ENCODE measurements around a stretch of chr2.

DNA sequence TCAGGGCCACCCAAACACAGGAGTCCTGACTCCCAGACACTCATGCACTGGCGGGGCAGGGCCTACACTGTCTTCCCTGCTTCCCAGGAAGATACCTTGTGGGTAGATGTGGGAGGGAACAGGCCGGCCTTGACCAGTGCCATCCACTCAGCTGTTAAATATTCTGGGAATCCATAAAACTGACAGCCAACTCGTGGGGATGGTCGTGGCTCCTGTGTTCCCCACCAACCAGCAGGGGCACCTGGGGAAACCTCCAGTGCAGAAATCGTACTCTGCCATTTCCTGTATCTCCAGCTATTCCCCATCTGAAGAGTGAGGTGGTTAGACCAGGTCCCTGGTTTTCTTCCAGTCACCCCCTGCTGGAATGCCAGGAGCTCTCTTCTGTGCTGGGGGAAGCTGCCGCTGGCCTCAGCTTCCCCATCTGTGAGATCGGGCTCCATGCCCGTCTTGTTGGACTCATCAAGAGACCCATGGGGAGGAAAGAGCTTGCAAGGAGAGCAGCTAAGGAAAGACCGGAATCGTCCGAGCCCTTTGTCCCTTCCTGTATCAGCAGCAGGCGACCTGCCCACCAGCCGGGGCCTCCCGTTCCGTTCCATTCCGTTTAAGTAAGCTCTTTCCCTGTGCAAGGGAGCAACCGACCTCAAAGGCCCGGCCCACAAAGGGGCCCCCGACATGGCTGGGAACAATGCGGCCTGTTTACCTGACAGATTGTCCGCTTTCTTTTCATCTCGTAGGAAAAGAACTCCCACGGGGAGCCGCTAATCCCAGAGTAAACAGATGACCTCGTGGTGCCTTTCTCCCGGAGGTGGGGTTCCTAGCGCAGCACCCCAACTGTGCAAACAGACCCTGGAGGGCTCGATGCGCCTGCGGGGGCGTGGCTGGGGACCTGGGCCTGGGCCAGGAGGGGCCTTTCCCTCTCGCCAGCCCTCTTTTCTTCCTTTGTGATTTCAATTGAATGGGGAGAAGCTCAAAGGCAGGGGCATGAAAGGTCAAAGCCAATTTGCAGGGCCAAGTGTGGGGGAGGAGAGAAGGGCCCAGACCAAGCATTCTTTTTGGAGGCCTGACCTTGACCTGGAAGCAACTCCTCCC is 119.9 kb downstream of the INHBB start:
- PRO-cap, result no peak

DNA sequence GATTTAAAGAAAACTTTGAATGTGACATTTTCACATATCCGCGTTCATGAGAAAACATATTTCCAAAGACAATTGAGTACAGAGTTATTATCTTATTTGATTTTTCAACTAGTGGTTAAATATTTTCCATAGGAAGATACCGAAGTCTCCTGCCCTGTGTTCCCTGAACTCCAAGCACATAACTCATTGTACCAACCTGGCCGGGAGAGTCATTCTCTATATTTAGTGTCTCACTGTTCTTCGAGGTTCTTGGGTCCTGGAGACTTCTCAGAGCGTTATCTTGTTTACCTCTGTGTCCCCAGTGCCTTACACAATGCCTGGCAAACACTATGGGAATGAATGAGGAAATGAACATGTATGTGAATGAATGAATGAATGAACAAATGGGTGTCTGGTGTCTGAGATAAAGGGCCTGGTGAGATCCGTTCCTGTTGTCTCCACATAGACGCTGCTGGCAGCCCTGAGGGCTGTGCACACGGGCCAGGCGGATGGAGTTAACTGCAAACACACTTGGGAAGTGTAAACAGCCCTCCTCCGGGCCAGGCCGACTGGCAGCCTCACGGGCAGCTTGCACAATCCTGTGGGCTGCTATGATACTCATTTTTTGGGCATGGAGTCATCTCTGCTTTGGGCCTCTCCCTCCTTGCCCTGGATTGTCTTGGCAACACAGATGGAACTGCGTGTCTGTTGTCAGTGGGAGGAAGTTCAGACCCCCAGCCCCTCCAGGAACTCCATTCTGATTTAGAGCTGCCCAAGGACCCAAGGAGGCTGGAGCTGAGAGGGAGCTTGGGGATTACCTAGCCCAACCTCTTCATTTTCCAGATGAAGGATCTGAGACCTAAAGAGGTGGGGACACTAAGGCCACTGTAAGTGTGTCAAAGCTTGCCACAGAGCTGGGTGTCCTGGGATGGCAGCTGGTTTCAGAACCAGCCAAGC is 124.3 kb downstream of the INHBB start:
- PRO-cap, result no peak

DNA sequence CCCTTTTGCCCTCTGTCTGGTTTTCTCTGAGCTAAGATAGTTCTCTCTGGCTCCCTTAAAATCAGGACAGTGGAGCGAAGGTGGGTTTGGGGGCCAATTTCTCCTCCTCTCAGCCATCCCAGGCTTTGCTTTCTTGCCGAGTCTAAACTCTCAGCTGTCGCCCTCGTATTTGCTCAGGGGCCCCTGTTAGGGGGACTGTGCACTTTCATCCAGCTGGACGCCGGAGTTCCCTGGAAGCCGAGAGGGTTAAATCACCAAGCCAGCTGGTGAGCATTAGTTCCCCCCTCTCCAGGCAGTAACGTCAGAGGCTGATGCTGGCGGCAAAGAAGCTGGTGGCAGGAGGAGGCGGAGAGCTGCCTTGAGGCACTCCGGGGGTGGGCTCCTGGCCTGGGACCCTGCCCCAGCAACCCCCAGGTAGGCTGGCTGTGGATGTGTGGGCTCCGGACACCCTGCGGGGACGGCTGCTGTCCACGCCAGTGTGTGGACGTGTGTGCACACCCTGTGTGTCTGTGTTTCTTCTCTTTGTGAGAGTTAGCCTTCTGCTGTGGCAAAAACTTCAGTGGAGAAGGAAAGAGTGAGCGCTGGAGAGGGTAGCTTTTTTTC is 84.6 kb downstream of the GLI2 start:
- PRO-cap, result unidirectional peak, plus-strand start at position 304 of the sequence

GRCh38 chr2:120845185-120845670 is 109.6 kb downstream of the GLI2 start:
- PRO-cap, result no peak

DNA sequence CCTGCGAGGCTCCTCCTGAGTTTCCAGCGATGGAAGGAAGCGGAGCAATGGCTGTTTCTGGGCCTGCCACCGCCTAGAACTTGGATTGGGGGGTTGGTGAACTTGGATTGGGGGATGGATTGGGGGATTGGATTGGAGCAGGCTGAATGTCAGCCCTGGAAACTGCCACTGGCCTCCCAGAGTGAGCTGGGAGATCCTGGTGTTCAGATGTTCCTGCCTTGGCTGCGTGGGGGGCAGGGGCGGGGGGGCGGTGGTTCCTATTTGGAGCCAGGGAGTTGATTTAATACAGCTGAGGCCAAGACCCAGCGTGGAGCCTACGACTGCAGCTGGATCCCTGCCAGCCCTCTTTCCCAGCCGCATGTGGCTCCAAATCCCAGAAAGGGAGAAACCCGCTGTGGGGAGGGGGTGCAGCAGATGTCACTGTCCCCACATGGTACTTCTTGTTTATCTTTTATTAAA is 111.9 kb downstream of the GLI2 start:
- PRO-cap, result no peak

GRCh38 chr2:121018506-121019137 is 266.4 kb downstream of the TFCP2L1 start:
- PRO-cap, result no peak

GRCh38 chr2:121155425-121156250 is 129.4 kb downstream of the TFCP2L1 start:
- PRO-cap, result no peak

- PRO-cap, result no peak
These were observed 140.2 kb upstream of the TFCP2L1 start for GRCh38 chr2:121425112-121425663.

- PRO-cap, result no peak
These were observed 162.2 kb upstream of the TFCP2L1 start for GRCh38 chr2:121446975-121447760.

DNA sequence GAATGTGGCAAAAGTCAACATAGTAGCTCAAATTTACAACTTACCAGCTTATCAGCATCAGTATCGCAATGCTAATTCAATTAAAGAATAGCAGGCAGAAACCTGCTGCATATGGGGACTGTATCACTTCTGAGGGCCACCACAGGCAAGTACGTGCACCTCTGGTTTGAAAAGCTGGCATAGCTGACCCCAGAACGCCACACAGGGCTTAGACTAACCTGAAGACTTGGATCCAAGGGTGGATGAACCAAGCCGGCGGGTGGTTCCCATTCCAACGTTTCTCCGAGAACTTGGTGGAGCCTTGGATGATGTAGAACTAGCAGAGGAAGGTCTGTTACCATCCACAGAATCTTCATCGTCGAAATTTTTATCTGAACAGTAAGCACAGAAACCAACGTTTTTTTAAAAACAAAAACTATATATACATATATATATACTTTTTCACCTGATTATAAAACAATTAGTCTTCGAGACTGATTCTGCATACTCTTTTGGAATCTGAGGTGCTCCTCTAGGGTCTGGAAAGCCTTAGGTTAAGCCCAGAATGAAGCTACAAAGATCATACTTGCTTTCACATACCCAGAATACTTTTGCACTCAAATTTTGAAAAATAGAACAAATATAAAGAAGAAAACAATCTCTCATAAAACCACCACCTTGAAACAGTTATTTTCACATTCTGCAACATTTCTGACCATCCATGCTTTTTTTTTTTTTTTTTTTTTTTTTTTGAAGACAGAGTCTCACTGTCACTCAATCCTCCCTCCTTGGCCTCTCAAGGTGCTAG is 179.5 kb downstream of the CLASP1 start:
- PRO-cap, result no peak

DNA sequence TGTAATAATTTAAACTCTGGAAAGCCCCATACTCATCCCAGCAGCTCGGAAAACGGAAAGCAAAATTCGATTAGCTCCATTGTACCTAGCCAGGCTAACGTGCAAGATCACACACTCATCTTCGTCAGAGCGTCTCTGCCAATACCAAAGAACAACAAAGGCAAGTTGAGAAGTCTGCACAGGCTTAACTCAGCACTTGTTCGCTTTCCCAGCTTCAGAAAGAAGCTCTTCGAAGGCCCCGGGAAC is 790 bp downstream of the CLASP1 start:
- PRO-cap, result no peak

DNA sequence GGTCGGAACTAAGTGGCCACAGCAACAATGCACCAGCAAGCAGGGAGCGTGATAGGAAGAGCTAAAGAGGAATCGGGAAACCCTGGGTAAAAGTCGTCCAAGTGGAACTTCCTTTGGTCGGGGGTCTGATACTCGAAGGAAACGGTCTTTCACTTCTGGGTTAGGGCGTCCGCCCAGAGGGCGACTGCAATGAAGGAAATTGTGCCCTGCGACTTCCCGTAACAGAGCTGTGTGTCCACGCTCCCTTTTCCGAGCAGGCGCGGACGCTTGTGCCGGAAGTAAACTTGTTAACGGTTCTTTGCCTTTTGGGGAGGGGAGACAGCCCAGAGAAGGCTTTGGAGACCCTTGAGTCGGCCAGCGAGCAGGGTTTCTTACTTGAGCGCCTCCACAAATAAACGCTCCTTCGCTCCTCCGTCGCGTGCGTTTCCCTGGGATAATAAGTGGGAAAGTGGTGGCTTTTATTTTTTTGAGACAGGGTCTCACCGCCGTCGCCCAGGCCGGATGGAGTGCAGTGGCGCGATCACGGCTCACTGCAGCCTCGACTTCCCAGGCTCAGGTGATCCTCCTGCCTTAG is 651 bp upstream of the CLASP1 start:
- PRO-cap, result bidirectional peak, plus-strand start at position 303 of the sequence, minus-strand start at position 127 of the sequence; bidirectional peak, plus-strand start at position 530 of the sequence, minus-strand start at position 513 of the sequence

DNA sequence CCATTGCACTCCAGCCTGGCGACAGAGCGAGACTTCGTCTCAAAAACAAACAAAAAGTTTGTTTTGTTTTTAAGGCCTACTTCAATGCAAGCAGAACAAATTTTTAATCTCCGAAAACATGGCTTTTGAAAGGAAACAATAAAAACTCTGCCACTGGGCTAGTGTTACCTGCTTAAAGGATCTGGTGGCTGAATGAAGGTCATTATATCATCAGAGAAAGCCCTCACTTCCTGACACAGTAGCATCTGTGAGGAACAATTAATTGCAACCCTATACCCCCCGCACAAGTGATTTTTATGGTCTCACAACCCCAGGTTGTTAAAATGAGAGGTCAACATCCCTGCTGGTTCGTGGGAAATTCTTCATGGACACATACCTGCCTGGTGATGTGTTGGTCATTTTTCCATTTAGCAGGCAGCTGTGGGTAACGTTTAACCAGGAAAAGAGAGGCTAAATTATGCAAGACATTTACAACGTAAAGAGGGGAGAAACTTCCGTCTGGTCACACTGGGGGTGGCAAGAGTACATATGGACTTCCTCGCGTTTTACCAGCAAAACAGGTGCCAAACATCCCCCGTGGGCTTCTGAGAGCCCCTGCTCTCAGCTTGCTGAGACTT is 29.3 kb downstream of the NIFK start:
- PRO-cap, result no peak

- PRO-cap, result no peak
These were observed 146.9 kb downstream of the TSN start for GRCh38 chr2:121902067-121902949.

GRCh38 chr2:122808189-122808618 is 1052.8 kb downstream of the TSN start:
- PRO-cap, result no peak

DNA sequence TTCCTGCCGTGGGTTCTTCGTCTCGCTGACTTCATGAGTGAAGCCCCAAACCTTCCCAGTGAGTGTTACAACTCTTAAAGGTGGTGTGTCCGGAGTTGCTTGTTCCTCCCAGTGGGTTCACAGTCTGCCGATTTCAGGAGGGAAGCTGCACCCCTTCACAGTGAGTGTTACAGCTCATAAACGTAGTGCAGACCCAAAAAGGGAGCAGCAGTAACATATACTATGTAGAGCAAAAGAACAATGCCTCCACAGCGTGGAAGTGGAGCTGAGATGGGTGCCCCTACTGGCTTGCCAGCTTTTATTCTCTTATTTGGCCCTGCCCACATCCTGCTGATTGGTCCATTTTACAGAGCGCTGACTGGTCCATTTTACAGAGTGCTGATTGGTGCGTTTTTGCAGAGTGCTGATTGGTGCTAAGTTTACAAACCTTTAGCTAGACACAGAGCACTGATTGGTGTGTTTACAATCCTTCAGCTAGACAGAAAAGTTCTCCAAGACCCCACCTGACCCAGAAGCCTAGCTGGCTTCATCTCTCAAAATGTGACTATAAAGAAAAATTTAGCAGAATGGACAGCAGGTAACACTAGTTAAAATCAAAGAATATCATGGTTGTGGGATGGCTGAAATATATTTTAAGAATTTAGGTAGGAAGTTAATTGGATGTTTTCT is 991.0 kb upstream of the GYPC start:
- PRO-cap, result no peak

GRCh38 chr2:126212691-126213273 is 443.2 kb upstream of the GYPC start:
- PRO-cap, result no peak

GRCh38 chr2:126534472-126535006 is 121.4 kb upstream of the GYPC start:
- PRO-cap, result no peak

GRCh38 chr2:126657690-126658293 is 1.8 kb downstream of the GYPC start:
- PRO-cap, result no peak

GRCh38 chr2:126665808-126666200 is 9.8 kb downstream of the GYPC start:
- PRO-cap, result no peak